Gastroesophageal sphincter (tissue), 4 donors: ENCODE data around the gene TRIB2.

DNA sequence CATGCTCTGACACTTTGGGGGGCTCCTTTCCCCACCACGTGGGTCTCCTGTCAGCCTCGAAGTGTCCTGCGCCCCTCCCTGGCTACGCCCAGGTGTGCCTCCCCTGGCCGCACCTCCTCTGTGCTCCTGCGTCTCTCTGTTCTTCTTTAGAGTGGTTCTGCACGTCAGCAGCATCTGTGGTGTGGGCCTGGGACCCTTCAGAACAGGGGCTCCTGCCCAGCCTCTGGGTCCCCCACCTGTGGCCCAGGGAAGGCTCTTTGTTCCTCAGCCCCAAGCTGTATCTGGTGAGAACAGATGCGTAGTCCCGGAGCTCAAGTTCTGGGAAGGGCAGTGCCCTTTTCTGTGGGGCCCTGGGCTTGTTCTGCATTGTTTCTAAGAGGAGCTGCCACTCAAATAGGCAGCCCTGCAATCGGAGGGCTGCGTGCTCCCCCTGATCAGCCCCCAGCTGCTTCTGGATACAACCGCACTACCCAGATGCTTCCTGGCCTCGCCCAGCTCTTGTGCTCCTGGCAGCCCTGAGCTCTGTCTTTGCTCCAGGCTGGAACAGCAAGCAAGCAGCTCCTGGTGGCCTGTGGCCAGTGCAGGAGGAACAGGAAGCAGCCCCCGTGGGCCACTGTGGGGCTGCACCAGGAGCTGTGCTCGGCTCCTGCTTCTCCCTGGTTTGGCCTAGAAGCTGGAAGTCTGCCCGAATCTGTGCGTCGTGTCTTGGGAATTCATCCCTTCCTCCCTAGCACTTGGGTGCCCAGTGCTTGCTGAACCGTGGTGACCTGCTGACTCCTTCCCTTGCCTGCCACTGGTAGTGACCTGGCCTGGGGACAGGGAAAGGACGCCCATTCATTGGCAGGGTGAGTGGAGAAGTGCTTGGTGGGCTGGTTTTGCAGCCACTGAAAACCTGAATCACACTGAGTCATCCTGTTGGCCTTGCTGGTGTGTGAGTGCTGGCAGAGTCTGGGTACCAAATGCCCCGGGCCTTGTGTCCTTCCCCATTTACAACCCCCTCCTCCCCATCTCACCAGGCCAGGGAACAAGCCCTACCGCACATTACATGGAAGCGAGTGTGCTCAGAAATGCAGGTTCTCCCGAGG is 27.2 kb upstream of the NTSR2 start:
- PRO-cap, result no peak
- RAMPAGE, long total RNA, 4 experiments, result no peak in any of the 4 experiments

GRCh38 chr2:11750189-11751514 is 4.2 kb downstream of the LPIN1 start:
- PRO-cap, result unidirectional peak, plus-strand start at chr2:11750720; bidirectional peak, plus-strand start at chr2:11751158, minus-strand start at chr2:11751025
- RAMPAGE, long total RNA, 4 experiments, result no peak in any of the 4 experiments

GRCh38 chr2:12155648-12156188 is 409.3 kb downstream of the LPIN1 start:
- PRO-cap, result bidirectional peak, plus-strand start at chr2:12155882, minus-strand start at chr2:12155734
- RAMPAGE, long total RNA, 4 experiments, result no peak in any of the 4 experiments

GRCh38 chr2:12613076-12613559 is 103.6 kb upstream of the TRIB2 start:
- PRO-cap, result no peak
- RAMPAGE, long total RNA, 4 experiments, result no peak in any of the 4 experiments

GRCh38 chr2:12716839-12717321 is at the start of gene TRIB2:
Gene TRIB2 (plus strand): TSS chr2:12716936.
- PRO-cap, result bidirectional peak, plus-strand start at chr2:12716926, minus-strand start at chr2:12716755; bidirectional peak, plus-strand start at chr2:12717024, minus-strand start at chr2:12717016
- RAMPAGE, long total RNA, 4 experiments, result start-site peak on the plus strand in 4 of 4 experiments, at chr2:12716909-12717053 at its widest, 26 to 261 reads per replicate

- PRO-cap, result no peak
- RAMPAGE, long total RNA, 4 experiments, result no peak in any of the 4 experiments
Measured at GRCh38 chr2:12787705-12788341, 71.1 kb downstream of the TRIB2 start.

GRCh38 chr2:12818822-12819677 is 102.3 kb downstream of the TRIB2 start:
- PRO-cap, result bidirectional peak, plus-strand start at chr2:12819462, minus-strand start at chr2:12819201
- RAMPAGE, long total RNA, 4 experiments, result no peak in any of the 4 experiments

DNA sequence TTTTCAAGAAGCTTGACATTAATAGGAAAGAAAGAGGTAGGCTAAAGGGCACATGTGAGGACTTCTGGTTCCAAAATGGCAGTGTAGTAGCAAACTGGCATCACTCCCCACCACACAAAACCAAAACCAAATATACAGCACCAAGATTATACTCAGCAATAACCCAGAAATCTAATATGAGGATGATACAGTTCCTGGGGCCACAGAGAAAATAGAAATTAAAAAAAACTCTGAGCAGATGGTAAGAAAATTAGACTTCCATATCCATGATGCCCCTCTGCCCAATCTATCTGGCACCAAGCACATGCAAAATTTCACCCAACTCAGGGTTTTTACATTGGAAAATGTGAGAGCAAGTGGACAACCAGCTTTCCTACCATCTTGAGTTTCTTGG is 206.5 kb downstream of the LRATD1 start:
- PRO-cap, result no peak
- RAMPAGE, long total RNA, 4 experiments, result no peak in any of the 4 experiments

DNA sequence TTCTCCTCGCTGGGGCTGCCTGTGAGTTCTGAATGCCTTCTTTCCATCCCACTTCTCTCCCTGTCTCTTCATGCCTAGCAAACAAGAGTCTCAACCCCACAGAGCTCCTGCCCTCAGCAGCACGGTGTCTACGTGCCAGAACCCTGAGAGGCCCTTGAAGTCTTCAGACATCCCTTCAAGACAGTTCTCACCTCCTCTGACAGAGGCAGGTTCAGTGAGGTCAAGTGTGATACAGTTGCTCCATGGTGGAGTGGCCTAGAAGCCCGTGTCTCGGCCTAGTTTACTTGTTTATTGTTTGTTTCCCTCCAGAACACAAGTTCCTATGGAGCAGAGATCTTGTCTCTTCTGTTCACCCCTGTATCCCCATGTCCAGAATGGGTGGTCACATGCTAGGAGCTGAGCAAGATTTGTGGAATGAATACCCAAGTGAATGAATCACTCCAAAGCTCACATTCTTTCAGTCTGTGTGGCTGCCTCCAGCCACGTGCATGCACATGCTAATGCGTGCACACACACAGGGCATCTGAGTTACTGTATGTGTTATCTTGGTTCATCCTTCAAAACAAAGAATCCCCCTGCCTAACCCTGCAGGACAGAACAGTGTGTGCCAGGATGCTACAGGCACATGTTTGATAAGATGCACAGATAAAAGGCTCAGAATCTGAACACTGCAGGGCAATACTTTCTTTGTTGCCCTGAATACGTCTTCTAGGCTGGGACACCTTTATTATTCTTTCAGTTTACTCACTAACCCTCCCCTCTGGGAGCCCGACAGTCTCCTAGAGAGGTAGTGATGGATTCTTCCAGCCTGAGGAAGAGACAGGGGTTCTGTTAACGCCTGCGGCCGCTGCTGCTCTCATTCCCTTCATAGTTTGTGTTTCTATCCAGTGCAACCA is 391.5 kb downstream of the NBAS start:
- PRO-cap, result no peak
- RAMPAGE, long total RNA, 4 experiments, result no peak in any of the 4 experiments

- PRO-cap, result no peak
- RAMPAGE, long total RNA, 4 experiments, result no peak in any of the 4 experiments
Measured at GRCh38 chr2:16013014-16013619, 72.8 kb downstream of the MYCN start.

DNA sequence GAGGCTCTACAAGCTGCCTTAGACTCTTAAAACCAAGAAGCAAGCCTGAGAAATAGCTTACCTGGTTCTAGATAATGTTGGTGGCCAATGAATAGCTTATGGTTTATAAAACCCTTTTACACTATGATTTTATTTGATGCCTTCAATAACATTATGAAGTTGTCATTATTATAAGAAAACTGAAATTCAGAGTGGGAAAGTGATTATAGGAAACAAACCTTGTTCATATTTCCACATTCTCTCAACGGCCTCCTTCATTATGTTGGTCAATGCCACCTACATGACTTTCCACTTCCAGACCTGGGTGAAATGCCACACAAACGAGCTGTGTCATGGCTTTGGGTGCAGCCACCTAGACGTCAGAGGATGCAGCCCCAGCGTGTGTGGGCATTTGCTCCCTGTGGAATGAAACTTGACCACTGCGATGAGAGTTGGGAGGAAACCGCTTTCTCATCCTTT is 291.1 kb downstream of the CYRIA start:
- PRO-cap, result unidirectional peak, plus-strand start at position 185 of the sequence
- RAMPAGE, long total RNA, 4 experiments, result no peak in any of the 4 experiments

- PRO-cap, result no peak
- RAMPAGE, long total RNA, 4 experiments, result no peak in any of the 4 experiments
Measured at GRCh38 chr2:16507886-16508429, 157.7 kb downstream of the CYRIA start.

DNA sequence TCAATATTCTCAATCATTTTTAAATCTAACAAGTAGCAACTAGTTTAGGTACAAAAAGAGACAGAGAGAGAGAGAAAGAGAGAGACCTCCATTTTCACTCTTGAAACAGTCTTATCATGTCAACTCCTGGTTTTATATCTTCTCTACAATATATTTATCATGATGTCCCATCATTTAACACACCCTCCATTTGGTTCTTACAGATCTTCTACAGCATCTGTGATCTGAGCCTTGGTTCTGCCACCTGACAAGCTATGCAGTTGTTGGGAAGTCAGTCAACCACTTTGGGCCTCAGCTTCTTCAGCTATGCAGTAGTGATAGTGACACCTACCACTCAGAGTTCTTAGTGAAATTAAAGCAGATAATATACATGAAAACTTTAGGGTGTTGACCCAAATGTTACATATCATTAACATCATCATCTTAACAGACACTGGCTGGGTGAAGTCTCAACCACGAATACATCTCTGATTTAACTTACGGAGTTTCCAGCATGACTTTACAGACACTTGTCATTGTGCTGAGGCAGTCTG is 105.1 kb downstream of the CYRIA start:
- PRO-cap, result no peak
- RAMPAGE, long total RNA, 4 experiments, result no peak in any of the 4 experiments

- PRO-cap, result no peak
- RAMPAGE, long total RNA, 4 experiments, result no peak in any of the 4 experiments
Measured at GRCh38 chr2:16563945-16564510, 101.6 kb downstream of the CYRIA start.

- PRO-cap, result no peak
- RAMPAGE, long total RNA, 4 experiments, result no peak in any of the 4 experiments
Measured at GRCh38 chr2:16591599-16592022, 74.0 kb downstream of the CYRIA start.

GRCh38 chr2:16617089-16617805 is 48.4 kb downstream of the CYRIA start:
- PRO-cap, result no peak
- RAMPAGE, long total RNA, 4 experiments, result no peak in any of the 4 experiments

- PRO-cap, result no peak
- RAMPAGE, long total RNA, 4 experiments, result no peak in any of the 4 experiments
Measured at GRCh38 chr2:16651918-16652459, 13.6 kb downstream of the CYRIA start.

DNA sequence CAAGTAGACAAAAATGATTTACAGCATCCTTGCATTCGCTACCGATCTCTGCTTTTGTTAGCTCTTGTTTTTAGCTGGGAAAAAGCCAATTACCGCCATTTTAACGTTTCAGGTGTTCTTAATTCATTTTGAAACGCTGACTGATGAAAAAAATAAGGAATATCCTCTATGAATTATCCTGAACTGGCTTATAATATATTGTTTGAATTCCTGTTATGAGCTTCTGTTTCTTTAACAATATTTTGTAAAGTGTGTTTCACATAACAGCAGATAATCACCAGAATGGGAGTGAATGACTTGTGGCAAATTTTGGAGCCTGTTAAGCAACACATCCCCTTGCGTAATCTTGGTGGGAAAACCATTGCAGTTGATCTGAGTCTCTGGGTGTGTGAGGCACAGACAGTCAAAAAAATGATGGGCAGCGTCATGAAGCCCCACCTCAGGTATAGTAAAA is 5.8 kb downstream of the GEN1 start:
- PRO-cap, result no peak
- RAMPAGE, long total RNA, 4 experiments, result no peak in any of the 4 experiments

GRCh38 chr2:18992036-18992298 is 366.5 kb downstream of the OSR1 start:
- PRO-cap, result no peak
- RAMPAGE, long total RNA, 4 experiments, result no peak in any of the 4 experiments

- PRO-cap, result unidirectional peak, plus-strand start at chr2:19347607; bidirectional peak, plus-strand start at chr2:19347776, minus-strand start at chr2:19347792
- RAMPAGE, long total RNA, 4 experiments, result no peak in any of the 4 experiments
Measured at GRCh38 chr2:19347251-19347884, 11.1 kb downstream of the OSR1 start.